Melanocyte of skin (primary cell): ENCODE data around the genes AP1B1 and NF2.

GRCh38 chr22:28822772-28823575 lies 50.5 kb downstream of the CCDC117 start:
- CAGE, long polyA plus RNA, 2 experiments, result no peak in any of the 2 experiments

GRCh38 chr22:28923652-28924448 lies 40.5 kb downstream of the ZNRF3 start:
- CAGE, long polyA plus RNA, 2 experiments, result no peak in any of the 2 experiments

GRCh38 chr22:29031284-29031951 lies 30.2 kb downstream of the C22orf31 start:
- CAGE, long polyA plus RNA, 2 experiments, result no peak in any of the 2 experiments

GRCh38 chr22:29093454-29093952 lies 20.7 kb downstream of the KREMEN1 start:
- CAGE, long polyA plus RNA, 2 experiments, result no peak in any of the 2 experiments

GRCh38 chr22:29119820-29120563 lies 47.2 kb downstream of the KREMEN1 start:
- CAGE, long polyA plus RNA, 2 experiments, result no peak in any of the 2 experiments

DNA sequence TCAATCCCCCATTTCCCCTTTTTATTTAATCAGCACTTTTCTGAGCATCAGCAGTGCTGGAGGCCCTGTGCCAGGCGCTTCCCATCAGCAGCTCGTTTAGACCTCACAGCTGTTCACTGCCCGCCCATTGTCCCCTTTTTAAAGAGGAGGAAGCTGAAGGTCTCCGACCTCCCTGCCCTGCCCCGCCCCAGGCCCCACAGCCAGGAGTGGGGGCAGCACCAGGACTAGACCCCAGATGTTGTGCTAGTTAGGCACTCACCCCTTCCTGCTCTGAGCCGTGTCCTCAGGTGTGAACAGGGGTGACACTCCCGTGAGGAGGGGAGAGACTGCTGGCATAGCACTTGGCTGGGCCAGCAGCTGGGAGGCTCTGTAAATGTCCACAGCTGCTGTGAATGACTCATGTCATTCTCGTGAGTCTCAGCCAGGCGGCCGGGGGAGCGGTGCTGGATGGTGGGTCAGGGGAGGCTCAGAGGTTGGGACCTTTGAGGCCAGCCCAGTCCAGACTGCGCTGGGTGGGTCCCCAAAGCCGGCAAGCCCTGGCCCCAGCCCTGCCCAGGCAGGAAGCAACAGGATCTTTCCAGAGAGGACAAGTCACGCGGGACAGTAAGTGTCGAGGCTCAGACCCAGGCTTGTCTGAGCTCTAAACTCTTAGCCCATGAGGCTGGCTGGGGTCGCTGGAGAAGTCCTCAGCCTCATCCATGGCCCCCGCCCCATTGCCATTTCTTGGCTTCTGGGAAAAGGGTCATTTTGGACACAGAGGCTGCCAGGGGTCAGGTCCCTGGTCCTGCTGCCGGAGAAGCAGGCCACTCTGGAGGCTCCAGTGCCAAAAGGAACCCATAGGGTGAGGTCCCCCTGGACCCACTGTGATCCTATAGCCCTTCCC lies 20.0 kb downstream of the EMID1 start:
- CAGE, long polyA plus RNA, 2 experiments, result no peak in any of the 2 experiments

DNA sequence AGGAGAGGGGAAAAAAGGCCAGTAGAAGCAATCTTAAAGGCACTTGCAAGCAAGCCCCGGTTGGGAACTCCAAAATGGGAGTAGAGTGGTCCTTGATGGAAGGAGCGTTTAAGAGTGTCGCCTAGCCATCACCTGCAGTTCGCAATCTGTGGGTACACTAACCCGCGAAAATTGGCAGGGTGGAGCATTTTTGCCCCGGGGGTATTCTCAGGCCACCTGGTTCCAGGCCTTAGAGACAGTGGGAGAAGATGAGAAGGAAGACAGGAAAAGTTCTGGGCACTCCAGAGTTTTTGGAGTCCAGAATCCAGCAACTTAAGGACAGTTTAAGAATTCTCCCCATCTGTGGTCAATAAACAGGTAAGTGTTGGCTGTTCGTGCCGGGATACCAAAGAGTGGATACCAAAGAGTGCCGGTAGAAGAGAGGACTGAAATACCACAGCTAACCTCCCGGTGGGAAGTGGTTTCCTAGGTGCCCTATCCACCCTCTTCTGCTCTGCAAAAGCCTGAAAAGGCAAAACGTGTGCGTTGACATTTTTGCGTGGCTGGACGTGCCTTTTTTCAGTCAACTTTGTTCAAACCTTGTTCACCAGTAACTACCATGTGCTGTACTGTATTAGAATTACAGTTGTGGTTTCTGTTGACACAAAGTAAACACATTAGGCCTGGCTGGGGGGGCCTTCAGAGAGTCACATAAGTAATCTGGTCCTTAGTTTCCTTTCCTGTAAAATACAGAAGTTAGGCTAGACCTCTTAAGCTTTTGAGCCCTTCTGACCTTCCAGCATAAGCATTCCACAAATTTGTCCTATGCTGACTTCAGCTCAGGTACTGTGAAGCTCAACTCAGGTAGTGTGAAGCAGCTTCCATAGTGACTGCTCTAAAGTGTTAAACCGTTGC lies 1.5 kb downstream of the EWSR1 start:
- CAGE, long polyA plus RNA, 2 experiments, result no peak in any of the 2 experiments

GRCh38 chr22:29300816-29301837 lies 5.3 kb upstream of the GAS2L1 start:
- CAGE, long polyA plus RNA, 2 experiments, result no peak in any of the 2 experiments

GRCh38 chr22:29309167-29309774 lies 2.8 kb downstream of the GAS2L1 start:
- CAGE, long polyA plus RNA, 2 experiments, result no peak in any of the 2 experiments

GRCh38 chr22:29310544-29310840 lies 4.0 kb downstream of the GAS2L1 start:
- CAGE, long polyA plus RNA, 2 experiments, result no peak in any of the 2 experiments

DNA sequence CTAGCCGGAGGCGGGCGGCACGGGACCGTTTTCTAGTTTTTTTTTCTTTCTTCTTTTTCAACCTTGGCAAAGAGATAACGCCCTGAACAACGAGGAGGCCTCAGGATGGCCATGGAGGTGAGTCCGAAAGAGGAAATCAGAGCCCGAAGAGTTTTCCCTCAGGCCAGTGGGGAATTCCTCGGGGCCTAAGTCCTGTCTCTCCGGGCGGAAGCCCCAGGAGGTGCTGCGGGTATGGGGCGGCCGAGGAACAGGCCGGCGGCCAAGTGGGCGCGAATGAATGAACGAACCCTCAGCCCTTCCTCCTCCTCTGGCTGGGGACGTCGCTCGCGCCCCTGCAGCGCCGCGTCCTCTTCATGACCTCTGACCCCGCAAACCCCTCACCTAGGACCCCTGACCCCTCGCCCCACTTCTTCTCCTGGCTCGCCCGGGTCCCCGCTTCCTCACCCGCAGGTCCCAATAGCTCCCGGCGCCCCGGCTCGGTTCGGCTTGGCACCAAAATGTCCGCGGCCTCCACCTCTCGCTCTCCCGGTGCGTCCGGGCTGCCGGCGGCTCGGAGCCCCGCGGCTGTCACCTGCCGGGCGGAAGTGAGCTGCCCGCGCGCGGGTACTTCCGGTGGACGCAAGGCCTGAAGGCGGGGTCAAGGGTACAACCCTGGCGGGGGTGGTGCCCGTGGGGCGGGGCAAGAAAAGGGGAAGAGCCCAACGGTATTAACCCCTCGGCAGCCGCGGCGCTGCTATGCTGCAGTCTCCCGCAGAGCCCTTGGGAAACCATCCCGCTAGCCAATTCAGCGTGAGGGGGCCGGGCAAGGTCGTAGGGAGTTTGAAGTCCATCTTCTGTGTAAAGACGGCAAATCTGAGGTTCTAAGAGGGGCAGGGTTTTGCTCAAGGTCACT lies at the start of gene AP1B1:
TSS of gene AP1B1 (minus strand) at position 591 of the 892 bp plus-strand sequence.
- CAGE, long polyA plus RNA, 2 experiments, result start-site peak on the minus strand in 2 of 2 experiments, centred at positions 550 to 553 of the sequence, 109 to 218 reads per replicate

GRCh38 chr22:29603451-29604381 lies at the start of gene NF2:
Gene NF2, plus strand, starts transcription at chr22:29603633.
- CAGE, long polyA plus RNA, 2 experiments, result no peak in any of the 2 experiments

DNA sequence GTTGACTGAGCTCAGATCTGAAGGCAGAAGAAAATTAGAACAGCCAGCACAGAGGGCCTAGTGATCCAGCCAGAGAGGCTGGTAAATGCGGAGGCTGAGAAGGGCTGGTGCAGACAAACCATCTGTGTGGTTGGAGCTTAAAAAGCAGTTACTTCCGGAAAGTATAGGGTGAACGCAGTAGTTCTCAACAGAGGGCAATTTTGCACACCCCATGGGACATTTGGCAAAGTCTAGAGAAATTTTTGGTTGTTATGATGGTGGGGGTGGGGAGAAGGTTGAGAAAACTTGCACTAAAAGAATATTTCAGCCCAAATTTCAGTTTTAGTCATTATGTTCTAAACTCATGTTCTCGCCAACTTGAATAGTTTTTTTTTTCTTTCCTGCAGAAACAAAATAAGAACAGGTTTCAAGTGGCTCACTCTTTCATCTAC lies 1.5 kb upstream of the HORMAD2 start:
- CAGE, long polyA plus RNA, 2 experiments, result no peak in any of the 2 experiments

- CAGE, long polyA plus RNA, 2 experiments, result no peak in any of the 2 experiments
Observed at GRCh38 chr22:30212877-30213264, 33.7 kb downstream of the LIF start.

DNA sequence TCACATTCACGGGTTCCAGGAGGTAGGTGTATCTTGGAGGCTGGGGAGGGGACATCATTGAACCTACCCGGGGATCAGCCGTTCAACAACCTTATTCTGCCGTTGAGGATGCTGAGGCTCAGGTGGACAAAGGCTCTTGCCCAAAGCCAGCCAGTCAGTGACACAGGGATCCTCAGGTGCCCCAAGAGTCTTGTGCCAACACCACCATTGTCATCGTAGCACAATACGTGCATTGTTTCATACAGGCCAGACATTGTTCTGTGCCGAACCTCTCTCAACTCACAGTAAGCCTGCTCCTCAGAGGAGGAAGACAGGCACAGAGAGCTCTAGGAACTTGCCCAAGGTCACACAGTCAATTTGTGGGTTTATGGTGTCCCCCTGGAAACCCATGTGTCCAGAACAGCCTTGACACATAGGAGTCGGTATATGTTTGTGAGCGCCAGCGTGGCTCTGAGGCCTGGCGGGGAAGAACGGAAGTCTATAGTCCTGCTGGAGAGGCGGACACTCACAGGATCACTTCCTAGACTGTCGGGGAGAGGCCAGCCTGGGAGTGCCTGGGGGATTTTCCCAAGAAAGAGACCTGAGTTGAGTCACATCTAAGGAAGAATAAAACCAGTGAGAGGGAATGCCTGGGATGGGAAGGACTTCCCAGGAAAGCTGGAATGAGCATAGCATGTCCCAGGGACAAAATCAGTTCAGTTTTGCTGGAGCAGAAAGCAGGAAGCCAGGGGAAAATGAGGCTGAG lies 20.3 kb downstream of the LIF start:
- CAGE, long polyA plus RNA, 2 experiments, result no peak in any of the 2 experiments

- CAGE, long polyA plus RNA, 2 experiments, result no peak in any of the 2 experiments
Observed at GRCh38 chr22:30277435-30278637, 11.2 kb upstream of the OSM start.

DNA sequence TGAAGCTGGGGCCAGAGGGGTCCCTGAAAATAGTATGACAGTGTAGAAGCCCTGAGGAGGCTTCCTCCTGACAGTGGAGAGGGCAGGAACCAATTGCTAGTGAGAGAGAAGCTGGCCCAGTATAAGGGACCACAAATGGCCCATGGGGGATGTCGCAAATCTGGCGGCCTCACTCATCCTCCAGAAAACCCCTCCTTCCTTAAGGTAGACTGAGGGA lies 17.7 kb upstream of the CASTOR1 start:
- CAGE, long polyA plus RNA, 2 experiments, result no peak in any of the 2 experiments

GRCh38 chr22:30342057-30342600 lies 14.6 kb downstream of the SF3A1 start:
- CAGE, long polyA plus RNA, 2 experiments, result no peak in any of the 2 experiments

DNA sequence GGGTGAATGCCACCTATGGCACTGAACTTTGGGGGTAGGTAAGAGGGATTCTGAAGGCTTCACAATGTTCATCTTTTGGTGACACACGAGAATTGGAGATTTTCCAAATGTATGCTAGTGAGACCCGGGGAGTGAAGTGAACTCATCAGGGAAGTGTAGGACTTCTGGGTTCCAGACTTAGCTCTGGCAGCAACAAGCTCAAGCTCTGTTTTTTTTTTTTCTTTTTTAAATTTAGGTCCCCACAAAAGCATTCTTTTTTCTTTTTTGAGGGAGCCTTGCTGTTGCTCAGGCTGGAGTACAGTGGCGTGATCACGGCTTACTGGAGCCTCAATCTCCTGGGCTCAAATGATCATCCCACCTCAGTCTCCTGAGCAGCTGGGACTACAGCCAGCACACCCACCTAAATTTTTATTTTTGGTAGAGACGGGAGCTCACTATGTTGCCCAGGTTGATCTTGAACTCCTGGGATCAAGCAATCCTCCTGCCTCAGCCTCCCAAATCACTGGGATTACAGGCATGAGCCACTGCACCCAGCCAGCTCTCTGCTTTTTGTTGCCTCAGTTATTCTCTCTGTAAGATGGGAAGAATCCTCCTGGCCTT lies 11.9 kb upstream of the MTFP1 start:
- CAGE, long polyA plus RNA, 2 experiments, result no peak in any of the 2 experiments

- CAGE, long polyA plus RNA, 2 experiments, result no peak in any of the 2 experiments
Observed at GRCh38 chr22:30420359-30420964, 5.1 kb upstream of the MTFP1 start.